BJ (cell line): ENCODE measurements around the gene ZNHIT2.

DNA sequence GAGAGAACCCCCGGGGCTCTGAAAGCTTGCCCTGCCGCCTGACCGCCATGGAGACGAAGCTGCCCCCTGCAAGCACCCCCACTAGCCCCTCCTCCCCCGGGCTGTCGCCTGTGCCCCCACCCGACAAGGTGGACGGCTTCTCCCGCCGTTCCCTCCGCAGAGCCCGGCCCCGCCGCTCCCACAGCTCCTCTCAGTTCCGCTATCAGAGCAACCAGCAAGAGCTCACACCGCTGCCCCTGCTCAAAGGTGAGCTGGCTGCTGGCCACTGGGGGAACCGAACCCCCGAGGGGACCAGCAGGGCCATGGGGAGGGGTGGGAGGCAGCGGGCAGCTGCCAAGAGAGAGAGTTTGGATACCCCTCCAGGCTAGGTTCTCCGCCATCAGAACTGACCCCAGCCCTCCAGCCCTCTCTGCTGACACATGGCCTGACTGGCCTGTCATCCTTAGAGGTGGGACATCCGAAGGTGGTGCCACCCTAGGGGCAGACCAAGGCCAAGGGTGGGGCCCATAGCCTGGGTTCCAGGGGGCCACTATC, 1.3 kb downstream of the PPP2R5B start:
- CAGE, long polyA plus RNA, result no peak
- RRBS, result 34% methylated on average over 11 of the region's 21 CpGs

GRCh38 chr11:64926550-64927172, 2.2 kb downstream of the PPP2R5B start:
- CAGE, long polyA plus RNA, result no peak
- RRBS, result 63% methylated on average over 6 of the region's 24 CpGs

- CAGE, long polyA plus RNA, result no peak
- RRBS, result no CpG with 5 or more reads among the region's 10 CpGs
Measured at GRCh38 chr11:64930183-64930646, 5.5 kb downstream of the GPHA2 start.

DNA sequence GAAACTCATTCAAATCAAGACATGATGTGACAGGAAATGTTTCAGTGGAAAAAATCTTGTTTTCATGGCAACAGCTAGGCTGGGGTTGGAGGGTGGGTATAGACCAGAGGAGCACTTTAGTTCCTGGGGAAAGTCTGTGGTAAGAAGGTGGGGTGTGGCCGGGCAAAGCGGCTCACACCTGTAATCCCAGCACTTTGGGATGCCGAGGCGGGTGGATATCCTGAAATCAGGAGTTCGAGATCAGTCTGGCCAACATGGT, 1.1 kb downstream of the MAJIN start:
- CAGE, long polyA plus RNA, result no peak
- RRBS, result no CpG with 5 or more reads among the region's 5 CpGs

DNA sequence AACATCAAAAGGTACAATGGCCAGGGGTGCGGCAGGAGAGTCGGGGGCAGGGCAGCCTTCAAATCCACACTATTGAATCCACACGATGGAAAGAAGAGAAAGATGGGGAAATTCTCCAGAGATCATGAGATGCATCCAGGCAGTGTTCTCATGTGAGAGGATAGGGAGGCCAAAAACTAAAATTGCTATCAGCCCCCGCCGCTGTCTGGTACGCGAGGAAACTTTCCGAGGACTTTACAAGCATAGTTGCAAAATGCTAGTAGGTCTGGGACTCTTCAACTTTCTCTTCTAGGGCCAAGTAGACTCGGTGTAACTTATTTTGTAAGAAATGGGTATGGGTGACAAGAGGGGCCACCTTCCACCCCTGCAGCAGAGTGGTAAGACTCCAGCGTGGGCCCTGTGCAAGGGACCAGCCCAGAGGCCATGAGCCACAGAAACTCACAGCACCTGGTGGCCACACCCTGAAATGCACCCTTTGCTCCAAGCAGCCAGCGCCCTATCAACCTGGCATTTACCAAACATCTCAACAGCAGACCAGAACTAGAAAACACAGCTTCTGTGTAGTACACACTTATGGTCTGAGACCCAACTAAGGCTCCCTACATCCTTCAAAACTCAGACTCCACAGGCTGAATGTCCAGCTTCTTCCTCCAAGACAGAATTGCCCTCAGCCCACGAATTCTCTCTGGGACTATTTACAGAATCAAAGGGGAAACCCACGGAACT, 5.8 kb downstream of the CDCA5 start:
- CAGE, long polyA plus RNA, result no peak
- RRBS, result no CpG with 5 or more reads among the region's 13 CpGs

- CAGE, long polyA plus RNA, result no peak
- RRBS, result under 1% methylated on average over 48 of the region's 89 CpGs
Measured at GRCh38 chr11:65117274-65118218, at the start of gene ZNHIT2. Gene ZNHIT2 (minus strand): TSS chr11:65117701.

- CAGE, long polyA plus RNA, result no peak
- RRBS, result no CpG with 5 or more reads among the region's 3 CpGs
Measured at GRCh38 chr11:65119850-65120533, 1.9 kb downstream of the FAU start.

DNA sequence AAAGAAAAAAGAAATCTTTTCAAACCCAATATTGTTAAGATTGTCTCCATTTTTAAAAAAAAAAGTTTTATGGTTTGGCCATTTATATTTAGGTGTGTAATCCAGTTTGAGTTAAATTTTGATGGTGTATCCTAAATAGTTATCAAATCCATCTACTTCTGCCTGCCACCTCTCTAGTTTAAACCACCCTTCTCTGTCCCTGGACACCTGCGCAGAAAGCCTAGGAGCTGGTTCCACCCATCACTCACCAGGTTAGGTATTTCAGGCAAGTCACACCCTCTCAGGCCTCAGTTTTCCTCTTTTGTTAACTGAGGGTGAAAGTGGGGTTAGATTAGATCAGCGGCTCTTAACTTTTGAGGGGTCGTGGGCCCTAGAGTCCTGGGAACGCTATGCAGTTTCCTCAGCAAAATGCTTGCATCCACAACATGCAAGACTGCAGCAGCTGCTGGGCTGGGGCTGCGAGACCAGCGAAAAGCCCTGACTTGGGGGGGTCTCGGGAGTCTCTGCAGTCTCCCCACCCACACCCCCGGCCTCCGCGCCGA, 1.3 kb upstream of the CAPN1 start:
- CAGE, long polyA plus RNA, result no peak
- RRBS, result no CpG with 5 or more reads among the region's 11 CpGs

DNA sequence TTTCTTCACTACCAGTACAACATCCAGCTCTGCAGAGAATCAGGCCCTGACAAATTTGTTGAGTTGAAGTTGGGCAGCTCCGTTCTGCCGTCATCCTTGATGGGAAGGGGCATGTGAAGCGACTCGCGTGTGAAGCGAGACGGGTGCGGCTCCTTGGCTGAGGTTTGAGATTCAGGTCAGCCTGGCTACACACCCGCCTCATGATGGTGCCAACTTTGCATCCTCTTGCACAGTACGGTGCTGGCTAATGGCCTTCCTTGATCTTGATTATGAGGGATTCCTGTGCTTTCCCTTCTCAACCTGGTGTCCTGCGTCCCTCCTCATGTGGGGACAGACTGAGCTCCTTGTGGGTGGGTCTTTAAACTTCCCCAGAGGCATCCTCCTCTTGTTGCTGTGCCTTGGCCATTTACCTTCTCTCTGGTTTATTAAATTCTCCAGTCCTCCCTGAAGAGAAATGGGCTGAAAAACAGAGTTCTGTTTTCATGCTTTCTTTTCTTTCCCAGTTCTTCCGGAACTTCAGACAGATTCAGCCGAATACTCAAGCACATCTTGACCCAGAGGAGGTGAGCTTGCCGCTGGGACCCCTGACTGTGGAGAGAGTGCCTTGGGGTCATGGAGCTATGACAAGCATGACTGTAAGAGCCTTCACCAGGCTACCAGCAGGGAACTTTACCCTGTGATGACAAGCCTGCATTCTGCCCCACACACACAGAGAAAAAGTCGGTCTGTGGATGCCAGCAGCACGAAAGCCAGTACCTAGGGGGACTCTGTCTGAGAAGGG, 19.4 kb upstream of the CDC42EP2 start:
- CAGE, long polyA plus RNA, result no peak
- RRBS, result no CpG with 5 or more reads among the region's 16 CpGs

DNA sequence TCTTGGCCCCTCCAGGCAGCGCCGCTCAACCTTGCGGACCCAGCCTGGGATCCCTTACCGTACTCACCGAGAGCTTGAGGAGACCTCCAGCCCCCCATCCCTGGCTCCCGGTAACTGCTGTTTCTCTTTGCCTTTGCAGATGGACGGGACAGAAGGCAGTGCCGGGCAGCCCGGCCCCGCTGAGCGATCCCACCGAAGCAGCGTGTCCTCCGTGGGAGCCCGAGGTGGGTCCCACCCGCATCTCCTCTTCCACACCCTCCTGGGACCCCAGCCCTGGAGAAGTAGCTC, 405 bp downstream of the FRMD8 start:
- CAGE, long polyA plus RNA, result no peak
- RRBS, result 8% methylated on average over 1 of the region's 16 CpGs

- CAGE, long polyA plus RNA, result no peak
- RRBS, result 8% methylated on average over 4 of the region's 11 CpGs
Measured at GRCh38 chr11:65390715-65391101, 4.3 kb downstream of the FRMD8 start.

DNA sequence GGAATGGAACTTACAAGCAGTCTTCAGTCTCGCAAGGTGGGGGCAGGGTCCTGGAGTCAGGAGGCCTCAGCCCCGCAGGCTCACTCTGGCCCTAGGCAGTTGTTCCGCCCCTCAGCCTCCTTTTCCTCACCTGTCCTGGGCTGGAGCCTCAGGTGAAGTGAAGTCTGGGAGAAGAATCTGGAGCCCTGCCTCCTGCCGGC, 7.9 kb downstream of the FRMD8 start:
- CAGE, long polyA plus RNA, result no peak
- RRBS, result no CpG with 5 or more reads among the region's 4 CpGs

DNA sequence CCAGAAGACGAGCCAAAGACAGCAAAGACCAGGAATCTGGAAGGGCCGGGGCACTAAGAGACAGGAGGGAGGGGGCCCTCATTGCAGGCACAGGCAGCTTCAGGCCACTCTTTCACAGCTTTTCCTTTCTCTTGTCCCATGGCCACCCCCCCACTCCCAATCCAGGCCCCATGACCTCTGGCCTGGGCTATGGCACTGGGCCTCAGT, 34.7 kb upstream of the SCYL1 start:
- CAGE, long polyA plus RNA, result no peak
- RRBS, result no CpG with 5 or more reads among the region's 2 CpGs

DNA sequence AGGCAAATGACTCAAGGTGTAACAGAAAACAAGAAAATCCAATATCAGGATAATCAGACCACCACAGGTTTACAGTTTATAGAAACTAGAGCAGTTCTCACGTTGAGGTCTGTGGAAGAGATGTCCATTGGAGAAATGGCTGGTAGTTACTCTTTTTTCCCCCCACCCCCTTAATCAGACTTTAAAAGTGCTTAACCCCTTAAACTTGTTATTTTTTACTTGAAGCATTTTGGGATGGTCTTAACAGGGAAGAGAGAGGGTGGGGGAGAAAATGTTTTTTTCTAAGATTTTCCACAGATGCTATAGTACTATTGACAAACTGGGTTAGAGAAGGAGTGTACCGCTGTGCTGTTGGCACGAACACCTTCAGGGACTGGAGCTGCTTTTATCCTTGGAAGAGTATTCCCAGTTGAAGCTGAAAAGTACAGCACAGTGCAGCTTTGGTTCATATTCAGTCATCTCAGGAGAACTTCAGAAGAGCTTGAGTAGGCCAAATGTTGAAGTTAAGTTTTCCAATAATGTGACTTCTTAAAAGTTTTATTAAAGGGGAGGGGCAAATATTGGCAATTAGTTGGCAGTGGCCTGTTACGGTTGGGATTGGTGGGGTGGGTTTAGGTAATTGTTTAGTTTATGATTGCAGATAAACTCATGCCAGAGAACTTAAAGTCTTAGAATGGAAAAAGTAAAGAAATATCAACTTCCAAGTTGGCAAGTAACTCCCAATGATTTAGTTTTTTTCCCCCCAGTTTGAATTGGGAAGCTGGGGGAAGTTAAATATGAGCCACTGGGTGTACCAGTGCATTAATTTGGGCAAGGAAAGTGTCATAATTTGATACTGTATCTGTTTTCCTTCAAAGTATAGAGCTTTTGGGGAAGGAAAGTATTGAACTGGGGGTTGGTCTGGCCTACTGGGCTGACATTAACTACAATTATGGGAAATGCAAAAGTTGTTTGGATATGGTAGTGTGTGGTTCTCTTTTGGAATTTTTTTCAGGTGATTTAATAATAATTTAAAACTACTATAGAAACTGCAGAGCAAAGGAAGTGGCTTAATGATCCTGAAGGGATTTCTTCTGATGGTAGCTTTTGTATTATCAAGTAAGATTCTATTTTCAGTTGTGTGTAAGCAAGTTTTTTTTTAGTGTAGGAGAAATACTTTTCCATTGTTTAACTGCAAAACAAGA, 23.2 kb upstream of the SCYL1 start:
- CAGE, long polyA plus RNA, result no peak
- RRBS, result no CpG with 5 or more reads among the region's 4 CpGs

DNA sequence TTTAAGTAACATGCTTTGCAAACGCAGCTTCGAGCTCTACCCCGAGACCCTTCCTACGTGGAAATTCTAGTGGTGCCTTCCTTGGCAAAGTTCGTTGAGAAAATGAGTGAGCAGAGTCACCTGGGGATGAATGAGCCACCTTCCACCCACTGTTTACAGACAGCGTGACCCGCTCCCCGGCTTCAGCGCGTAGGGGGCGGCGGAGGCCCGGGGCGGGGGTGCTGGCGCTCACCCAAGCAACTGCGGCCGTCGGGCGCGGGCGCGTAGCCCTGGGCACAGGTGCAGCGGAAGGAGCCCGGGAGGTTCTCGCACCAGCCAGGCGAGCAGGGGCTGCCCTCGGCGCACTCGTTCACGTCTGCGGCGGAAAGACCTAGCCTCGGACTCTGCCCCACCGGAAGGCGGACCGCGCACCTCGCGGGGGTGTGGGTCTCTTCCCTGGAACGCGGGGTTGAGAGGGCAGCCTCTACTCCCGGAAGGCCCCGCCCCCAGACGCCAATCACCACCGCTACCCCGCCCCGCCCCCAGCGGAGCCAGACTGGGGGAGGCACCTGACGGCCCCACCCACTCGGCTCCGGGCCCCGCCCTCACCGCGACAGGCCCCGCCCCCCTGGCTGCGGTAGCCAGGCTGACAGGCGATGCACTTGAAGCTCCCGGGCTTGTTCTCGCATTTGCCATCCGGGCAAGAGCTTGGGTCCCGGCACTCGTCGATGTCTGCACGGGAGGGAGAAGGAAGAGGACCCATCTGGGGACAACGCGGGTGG, 11.8 kb downstream of the LTBP3 start:
- CAGE, long polyA plus RNA, result no peak
- RRBS, result 58% methylated on average over 38 of the region's 66 CpGs

GRCh38 chr11:65573701-65574288, 1.5 kb downstream of the FAM89B start:
- CAGE, long polyA plus RNA, result no peak
- RRBS, result 4% methylated on average over 3 of the region's 27 CpGs

DNA sequence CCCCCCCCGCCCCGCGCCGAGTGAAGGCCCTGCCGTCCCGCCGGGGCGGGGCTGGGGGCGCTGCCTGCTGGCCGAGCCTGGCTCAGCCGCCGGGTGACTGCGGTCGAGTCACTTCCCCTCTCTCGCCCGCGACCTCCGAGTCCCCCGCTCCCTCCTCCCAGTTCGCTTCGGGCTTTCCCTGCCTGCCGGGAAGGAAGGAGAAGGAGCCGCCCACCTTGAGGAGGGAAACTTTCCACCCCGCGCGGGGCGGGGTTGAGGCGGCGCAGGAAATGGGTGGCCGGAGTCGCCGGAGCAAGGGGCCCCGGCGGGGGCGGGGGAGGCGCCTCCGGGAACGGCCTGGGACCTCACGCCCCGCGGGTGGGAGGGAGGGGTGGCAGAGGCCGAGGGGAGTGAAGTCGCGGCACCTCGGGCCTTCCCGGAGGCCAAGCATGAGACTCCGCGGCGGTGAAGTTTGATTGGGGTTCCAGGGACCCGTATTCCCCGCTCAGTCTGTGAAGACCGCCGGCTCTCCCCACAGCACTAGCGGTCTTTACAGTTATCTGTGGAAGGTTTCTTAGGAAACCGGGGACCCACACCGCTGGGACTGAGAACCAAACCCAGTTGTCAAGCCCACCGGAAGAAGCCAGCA, 1.4 kb upstream of the EHBP1L1 start:
- CAGE, long polyA plus RNA, result no peak
- RRBS, result 4% methylated on average over 37 of the region's 57 CpGs

GRCh38 chr11:65577814-65578075, 1.9 kb downstream of the EHBP1L1 start:
- CAGE, long polyA plus RNA, result no peak
- RRBS, result no CpG with 5 or more reads among the region's 6 CpGs

DNA sequence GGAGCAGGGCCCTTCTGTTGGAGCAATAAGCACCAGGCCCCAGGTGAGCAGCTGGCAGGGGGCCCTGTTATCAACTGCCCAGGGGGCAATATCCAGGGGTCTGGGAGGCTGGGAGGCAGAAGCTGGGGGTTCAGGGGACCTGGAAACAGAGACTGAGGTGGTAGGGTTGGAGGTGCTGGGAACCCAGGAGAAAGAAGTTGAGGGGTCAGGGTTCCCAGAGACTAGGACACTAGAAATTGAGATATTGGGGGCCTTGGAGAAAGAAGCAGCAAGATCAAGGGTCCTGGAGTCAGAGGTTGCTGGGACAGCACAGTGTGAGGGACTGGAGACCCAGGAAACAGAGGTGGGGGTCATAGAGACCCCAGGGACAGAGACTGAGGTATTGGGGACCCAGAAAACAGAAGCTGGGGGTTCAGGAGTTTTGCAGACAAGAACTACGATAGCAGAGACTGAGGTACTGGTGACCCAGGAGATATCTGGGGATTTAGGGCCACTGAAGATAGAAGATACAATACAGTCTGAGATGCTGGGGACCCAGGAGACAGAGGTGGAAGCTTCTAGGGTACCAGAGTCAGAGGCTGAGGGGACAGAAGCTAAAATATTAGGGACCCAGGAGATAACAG, 6.5 kb downstream of the EHBP1L1 start:
- CAGE, long polyA plus RNA, result start-site peak on the plus strand centred at position 442 of the sequence, 792 bp wide, 303 and 165 reads in 2 replicates
- RRBS, result no CpG with 5 or more reads among the region's 1 CpG

DNA sequence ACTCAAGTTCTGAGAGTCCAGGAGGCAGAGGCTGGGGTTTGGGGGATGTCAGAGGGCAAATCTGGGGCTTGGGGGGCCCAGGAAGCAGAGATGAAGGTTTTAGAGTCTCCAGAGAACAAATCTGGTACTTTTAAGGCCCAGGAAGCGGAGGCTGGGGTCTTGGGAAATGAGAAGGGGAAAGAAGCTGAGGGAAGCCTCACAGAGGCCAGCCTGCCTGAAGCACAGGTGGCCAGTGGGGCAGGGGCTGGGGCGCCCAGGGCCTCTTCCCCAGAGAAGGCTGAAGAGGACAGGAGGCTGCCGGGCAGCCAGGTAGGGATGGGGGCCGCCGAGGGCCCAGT, 7.6 kb downstream of the EHBP1L1 start:
- CAGE, long polyA plus RNA, result no peak
- RRBS, result no CpG with 5 or more reads among the region's 5 CpGs